AG09319 (cell line): Measurements from ENCODE around the genes CYSTM1 and TMCO6.

- RRBS, result no CpG with 5 or more reads among the region's 3 CpGs
These were observed 19.8 kb downstream of the SLC23A1 start for GRCh38 chr5:139363263-139363648.

DNA sequence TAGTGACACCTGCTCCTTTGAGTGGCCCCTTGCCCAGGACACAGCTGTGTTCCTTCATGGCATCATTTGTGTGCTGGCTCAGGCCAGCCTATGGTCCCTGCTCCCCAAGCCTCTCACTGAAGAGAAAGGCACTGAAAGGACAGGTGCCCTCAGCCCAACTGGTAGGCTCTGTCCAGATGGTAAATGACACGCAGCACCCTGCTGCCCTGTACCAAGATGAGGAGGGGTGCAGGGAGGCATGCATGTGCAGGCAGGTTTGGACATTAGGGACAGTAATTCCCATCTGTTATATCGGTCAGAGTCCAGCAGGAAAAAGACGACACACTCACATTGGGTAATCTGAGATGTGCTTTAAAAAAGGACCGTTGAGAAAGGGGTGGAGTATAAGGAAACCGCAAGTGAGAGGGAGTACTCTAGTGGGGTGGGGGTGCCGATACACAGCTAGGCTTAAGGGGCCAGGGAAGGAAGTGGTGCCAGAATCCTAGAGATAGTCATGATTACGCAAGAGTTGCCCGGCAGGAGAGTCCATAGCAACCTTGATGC, 4.5 kb downstream of the SMIM33 start:
- RRBS, result no CpG with 5 or more reads among the region's 8 CpGs

DNA sequence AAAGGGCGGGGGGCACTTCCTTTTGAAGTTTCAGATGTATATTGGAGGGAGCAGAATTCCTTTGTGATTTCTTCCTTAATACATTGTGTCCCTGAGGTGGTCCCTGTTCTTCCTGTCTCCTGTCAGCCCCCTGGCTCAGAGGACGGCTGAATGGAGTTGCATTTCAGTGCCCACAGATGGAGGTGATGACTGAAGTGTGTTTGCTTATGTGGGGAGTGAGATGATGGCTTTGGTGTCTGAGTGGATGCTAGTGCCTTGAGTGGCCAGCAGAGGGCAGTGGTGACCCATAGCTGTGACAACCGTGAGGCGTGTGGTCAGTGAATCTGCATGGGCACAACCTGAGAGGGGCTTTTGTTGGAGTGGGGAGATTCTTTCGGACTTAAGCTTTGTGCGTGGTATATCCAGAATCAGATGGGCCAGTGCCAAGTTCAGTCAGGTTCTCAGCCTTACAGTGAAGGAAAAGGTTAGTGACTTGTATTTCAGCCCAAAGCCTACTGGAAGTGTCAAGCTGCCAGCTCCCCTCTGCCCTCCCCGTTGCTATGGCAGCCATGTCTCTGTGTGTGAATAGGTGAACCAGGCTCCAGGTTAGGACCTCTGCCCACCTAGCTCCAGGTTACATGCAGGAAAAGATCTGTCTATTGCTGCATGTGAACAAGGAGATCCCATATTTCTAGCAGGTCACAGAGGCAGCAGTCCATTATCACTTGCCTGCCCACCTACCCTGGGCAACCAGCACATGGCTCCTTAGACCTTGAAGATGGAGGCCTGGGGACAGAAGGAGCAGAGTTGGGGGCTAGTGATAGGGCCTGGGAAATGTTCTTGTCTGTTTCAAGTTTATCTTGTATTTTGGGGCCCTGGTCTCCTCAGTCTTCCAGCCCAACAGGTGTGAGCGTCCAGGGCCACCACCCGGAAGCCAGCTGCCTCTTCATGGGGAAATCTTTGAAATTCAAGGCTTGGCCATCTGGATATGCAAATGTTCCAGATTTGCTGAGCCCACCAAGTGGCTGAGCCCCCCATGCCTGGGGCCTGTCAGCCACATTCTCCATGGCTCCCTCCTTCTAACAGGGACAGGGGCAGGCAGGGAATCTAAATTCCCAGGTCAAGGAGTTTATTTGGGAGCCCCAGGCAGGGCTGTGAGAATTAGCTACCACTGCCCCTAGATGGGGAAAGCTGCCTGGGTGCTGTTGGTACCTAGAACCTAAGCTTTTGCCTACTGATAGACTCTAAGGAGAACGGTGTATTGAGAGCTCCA, 14.5 kb upstream of the CXXC5 start:
- RRBS, result no CpG with 5 or more reads among the region's 10 CpGs

GRCh38 chr5:139669156-139669808, 21.1 kb downstream of the CXXC5 start:
- RRBS, result no CpG with 5 or more reads among the region's 18 CpGs

DNA sequence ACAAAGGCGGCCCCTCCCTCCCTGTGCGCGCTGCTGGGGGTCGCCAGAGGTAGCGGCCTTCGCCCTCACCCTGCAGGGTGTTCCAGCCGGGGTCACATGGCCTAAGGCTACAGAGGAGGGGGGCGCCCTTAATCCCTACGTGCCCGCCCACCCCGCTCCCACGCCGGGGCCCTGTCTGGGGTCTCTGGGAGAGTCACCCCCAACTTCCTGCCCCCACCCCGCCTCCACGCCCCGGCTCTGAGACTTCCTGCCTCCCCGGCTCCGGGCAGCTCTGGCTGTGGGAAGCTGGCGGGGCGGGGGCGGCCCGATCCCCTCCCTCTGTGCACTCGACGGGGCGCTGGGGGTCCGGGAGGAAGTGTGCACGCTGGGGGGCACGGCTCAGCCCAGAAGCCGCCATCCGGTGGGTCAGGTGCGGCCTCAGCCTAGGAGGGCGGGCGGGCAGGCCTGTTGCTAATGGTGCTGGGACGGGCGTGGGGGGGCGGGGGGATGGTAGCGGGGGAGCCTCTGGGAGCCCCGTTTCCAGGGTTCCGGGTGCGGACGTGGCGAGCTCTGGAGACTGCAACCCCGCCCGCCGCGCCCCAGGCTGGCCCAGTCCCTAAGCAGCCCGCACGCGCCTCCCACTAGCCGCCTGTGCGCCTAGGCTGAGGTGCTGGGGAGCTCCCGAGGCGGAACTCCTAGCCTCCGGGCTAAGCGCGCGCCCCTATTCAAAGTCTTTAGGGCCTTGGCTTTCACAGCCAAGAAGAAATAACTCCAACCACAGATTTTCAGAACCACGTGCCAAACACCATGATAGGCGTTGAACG, 61.6 kb downstream of the CXXC5 start:
- RRBS, result 38% methylated on average over 20 of the region's 60 CpGs

DNA sequence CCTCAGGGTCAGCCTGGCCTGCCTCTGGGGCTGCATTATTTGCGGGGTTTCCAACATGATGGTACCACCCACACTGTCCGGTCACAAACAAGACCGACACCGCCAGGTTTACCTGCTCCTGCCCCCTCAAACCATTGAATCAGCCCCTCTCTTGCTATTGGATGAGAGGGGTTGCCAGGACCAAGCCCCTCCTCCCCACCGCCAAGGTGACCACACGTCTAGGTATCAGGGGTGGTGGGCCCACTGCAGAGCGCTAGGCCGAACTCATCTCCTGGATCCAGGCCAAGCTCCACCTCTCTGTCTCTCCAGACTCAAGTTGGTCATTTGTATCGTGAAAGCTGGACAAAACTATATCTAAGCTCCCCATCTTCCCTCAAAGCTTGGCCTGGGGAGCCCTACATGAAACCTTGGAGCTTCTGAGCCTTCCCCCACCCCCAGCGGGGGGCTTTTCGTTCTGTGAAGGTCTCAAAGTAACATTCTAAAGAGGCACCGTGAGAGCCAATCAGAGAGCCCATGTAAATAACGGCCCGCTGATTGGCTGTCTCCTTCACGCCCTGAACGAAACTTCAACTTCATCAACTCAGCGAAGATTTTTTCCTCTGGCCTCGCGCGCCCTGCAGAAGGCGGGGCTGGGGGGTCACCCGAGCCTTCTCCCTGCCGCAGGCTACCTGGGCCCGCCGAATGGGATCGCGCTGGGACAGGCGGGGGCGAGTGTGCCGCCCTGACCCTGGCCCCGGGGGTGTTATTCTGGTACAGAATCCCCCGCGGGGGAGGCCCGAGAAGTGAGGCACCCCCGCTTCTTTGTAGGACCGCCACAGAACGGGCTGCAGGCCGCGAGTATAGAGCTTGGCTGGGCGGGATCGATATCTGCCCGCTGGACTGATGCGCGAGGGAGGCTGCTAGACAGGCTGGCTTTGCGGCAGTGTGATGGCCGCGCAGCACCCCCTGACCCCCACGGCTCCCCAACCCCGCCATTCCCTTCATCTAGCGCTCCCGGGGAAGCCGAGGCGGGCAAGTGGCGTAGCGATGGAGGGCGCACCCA, 49.5 kb upstream of the PSD2 start:
- RRBS, result no CpG with 5 or more reads among the region's 56 CpGs

DNA sequence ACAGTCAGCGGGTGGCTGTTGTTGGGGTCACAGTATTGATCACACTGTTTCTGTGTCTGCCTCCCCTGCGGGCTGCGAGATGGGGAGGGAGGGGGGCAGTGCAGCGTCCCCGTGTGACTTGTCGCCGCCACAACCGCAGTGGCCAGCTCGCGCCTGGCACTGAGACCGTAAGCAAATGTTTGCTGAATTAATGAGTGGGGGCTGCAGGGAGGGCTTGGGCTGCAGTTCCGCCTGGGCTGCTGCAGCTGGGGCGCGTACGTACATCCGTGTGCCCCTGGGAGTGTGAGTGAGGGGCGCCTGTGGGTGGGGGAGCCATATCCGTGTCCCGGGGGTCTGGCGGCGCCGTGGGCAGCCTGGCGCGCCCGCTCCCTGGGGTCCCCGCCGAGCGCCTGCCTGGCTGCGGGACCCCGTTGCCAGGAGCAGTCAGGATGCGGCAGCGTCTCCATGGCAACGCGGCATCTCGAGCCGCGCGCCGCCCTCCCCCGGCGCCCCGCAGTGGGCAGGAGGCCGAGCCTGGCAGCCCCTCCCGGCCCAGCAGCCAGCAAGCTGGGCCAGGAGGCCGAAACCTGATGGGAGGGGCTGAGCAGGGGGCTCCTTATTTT, 31.4 kb upstream of the PSD2 start:
- RRBS, result 4% methylated on average over 5 of the region's 45 CpGs

- RRBS, result no CpG with 5 or more reads among the region's 14 CpGs
These were observed 42.8 kb downstream of the NRG2 start for GRCh38 chr5:140000085-140000888.

GRCh38 chr5:140126898-140127837, 1.4 kb downstream of the IGIP start:
- RRBS, result no CpG with 5 or more reads among the region's 7 CpGs

DNA sequence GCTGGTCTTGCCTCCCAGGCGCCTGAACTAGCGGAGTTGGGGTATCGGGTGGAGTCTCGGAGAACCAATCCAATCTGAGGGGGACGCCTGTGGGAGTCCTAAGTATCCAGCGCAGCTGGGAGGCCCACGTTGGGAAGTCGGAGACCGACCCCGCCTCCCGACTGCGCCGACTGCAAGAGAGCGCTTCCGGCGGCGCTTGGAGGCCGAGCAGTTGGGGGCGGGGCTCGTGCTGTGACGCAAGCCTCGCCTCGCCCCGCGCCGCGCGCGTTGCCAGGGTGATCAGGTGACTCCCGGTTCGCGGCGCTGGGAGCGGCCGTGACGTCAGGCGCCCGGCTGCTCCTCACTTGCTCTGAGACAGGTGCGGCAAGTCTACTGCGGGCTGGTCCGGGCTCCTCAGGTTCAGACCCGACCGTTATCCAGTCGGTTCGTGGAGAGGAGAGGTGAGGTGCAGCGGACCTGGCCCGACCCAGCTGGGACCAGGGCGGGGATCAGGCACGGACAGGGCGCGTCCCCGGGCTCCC, at the start of gene CYSTM1:
CYSTM1 (plus strand) TSS at position 343 of the 521 bp plus-strand sequence.
- RRBS, result 1% methylated on average over 12 of the region's 52 CpGs

DNA sequence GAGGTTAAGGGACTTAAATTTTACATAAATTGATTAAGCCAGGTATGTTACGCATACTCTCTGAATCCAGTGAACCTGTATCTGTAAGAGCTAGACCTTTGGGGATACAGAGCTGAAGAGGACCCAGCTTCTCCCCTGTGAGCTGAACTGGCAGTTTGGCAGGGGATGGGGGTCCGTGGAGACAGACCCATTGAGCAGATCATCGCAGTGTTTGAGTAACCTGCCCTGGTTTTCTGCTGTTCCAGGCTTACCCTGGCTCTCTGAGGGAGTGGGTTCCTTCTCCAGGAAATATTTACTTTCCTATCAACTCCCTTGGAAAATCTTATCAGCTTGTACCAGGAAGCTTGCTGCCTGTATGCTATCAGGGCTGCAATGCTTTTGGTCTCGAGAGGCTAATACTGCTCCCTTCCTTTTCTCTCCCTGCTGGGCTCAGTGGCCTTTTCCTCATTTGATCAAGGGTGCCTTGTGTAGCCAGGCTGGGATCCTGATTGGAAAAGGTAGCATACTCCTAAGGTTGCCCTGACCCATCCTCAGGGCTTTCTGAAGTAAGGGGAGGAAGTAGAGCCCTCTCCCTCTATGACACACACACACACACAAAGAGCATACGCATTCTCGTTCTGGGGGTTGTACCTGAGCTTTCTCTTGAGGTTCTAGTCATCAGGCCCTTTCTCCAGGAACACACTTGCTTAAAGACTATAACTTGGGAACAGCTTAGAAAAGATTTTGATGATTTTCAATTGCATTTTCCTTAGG, 41.5 kb downstream of the CYSTM1 start:
- RRBS, result no CpG with 5 or more reads among the region's 6 CpGs

GRCh38 chr5:140219641-140220063, 44.7 kb downstream of the CYSTM1 start:
- RRBS, result no CpG with 5 or more reads among the region's 2 CpGs

DNA sequence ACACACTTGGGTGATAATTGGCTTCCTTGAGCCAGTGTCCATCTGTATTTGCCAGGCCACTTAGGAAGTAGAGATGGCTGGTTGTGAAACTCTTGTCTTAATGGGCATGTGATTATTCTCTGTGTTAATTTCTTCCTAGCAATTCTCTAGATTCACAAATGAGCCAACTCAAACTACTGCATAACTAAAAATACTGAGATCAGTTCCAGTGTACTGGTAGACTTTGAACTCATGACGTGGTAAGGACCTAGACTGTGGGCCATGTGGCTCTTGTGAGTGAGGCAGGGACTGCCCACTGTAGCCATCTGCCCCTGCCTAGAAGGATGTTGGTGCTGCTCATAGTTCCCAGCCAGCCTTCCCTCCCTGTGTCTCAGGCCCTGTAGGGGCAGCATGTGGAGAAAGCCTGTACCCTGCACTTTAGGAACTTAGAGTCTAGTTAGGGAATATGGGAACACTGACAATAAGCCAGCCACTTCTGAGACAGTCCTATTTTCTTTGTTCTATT, 47.4 kb downstream of the CYSTM1 start:
- RRBS, result no CpG with 5 or more reads among the region's 1 CpG

DNA sequence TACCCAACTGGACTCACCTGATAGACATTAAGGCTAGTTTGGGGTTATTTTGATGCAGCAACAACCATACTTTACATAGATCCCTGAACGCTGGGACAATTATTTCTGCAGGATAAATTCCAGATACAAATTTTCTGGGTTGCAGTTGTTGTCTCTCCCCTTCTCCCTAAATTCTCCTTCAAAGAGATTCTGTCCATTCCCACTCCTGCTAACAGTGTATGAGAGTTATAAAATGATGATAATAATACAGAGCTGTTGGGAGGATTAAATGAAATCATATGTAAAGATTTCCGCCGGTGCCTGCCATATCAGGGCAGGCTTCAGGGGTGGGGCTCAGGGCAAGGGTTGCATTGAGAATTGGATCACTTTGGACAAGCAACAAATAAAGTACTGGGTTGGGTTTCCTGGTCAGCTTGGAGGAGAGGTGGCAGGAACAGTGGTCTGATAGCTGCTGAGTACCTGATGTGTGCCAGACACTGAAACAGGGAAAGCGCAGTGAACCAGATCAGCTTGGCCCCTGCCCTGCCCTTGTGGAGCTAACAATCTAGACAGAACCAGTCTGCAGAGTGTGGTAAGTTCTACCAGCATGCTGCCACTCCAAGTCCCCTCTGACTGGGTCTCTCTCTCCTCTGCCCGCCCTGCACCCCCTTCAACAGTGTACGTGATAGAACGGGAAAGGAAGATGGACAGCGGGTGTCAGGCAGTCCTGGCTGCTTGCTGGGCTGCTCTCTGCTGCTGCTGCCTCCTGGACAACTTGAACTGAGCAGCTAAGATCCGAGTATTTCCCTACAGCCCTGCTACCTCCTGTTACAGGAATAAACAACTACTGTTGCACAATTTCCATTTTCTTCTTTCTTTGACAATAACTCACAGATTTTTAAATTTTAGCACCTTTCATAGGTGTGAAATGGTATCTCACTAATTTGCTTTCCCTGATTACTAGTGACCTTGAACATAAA, 53.4 kb downstream of the CYSTM1 start:
- RRBS, result no CpG with 5 or more reads among the region's 9 CpGs

DNA sequence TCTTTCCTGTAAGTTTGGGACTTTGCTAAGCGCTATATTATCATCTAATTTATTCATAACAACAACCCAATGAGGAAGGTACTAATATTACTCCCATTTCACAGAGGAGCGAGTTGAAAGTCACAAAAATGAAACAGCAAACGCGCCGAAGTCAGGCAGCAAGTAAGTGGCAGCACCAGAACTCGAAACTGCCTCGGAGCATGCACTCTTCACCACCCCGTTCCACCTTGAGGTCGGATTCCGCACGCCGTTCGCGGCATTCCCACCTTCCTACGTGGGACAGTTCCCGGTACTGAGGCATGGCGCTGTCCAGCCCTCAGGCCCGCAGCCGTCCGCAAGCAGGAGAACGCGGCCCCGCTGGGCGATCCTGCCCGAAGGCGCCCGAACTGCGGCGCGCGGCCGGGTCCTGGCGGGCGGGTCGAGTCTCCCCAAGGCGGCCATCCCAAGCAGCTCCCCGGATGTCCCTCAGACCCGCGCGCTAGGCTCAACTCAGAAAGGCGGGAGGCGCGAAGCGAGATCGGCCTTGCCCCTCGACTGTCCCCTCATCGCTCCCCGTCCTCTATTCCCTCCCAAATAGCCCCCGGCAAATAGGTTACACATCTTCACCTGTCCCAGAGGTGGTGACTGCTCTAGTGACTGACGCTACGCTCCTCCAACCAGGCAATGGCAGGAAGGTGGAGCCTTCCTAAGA, 983 bp upstream of the ANKHD1 start:
- RRBS, result 1% methylated on average over 6 of the region's 51 CpGs

DNA sequence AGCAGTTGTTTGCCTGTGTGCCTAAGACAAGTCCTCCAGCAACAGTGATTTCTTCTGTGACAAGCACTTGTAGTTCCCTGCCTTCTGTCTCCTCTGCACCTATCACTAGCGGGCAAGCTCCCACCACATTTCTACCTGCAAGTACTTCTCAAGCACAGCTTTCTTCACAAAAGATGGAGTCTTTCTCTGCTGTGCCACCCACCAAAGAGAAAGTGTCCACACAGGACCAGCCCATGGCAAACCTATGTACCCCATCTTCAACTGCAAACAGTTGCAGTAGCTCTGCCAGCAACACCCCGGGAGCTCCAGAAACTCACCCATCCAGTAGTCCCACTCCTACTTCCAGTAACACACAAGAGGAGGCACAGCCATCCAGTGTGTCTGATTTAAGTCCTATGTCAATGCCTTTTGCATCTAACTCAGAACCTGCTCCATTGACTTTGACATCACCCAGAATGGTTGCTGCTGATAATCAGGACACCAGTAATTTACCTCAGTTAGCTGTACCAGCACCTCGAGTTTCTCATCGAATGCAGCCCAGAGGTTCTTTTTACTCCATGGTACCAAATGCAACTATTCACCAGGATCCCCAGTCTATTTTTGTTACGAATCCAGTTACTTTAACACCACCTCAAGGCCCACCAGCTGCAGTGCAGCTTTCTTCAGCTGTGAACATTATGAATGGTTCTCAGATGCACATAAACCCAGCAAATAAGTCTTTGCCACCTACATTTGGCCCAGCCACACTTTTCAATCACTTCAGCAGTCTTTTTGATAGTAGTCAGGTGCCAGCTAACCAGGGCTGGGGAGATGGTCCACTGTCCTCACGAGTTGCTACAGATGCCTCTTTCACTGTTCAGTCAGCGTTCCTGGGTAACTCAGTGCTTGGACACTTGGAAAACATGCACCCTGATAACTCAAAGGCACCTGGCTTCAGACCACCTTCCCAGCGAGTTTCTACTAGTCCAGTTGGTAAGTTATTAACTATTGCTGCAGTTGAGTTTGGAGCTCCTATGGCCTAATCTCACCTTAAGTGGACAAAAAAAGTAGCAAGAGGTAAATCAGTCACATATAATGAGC, 18.3 kb upstream of the EIF4EBP3 start:
- RRBS, result no CpG with 5 or more reads among the region's 8 CpGs

DNA sequence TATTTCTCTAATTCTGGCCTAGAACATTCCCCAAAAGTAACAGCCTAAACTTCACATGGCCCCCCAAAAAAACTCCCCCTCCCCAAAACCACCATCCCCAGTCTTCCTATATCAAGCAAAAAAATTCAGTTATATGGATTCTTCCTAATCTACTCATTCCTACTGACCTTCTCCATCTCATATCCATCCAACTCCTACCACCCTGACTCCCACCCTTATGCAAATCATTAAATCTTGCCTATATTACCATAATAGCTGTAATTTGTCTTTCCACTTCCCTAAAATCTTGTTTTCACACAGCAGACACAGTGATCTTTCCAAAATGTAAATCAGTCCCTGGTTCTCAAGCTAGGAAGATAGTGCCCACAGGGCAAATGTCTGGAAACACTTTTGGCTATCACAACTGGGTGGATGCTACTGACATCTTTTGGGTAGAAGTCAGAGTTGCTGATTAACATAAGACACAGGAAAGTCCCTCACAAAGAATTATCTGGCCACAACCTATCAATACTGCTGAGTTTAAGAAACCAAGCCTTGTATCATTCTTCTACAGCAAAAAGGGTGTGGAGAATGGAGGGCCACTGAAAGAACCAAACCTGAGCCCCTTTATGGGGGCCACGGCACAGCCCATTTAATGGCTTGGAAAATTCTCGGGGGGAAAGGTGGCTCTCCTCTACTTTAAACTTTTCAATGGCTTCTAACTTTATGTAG, 1.4 kb downstream of the SRA1 start:
- RRBS, result no CpG with 5 or more reads among the region's 2 CpGs

- RRBS, result no CpG with 5 or more reads among the region's 5 CpGs
These were observed 6.5 kb downstream of the SLC35A4 start for GRCh38 chr5:140570957-140571706.

- RRBS, result 27% methylated on average over 9 of the region's 78 CpGs
These were observed 827 bp downstream of the CD14 start for GRCh38 chr5:140631811-140632885.

GRCh38 chr5:140639049-140640042, at the start of gene TMCO6:
Gene TMCO6 (plus strand): TSS chr5:140639451.
- RRBS, result no CpG with 5 or more reads among the region's 71 CpGs